Ureter (tissue), 1 donor: ENCODE results near the gene TACR1.

- PRO-cap = no peak
Measured at GRCh38 chr2:73983419-73983943, 1.2 kb upstream of the TET3 start.

DNA sequence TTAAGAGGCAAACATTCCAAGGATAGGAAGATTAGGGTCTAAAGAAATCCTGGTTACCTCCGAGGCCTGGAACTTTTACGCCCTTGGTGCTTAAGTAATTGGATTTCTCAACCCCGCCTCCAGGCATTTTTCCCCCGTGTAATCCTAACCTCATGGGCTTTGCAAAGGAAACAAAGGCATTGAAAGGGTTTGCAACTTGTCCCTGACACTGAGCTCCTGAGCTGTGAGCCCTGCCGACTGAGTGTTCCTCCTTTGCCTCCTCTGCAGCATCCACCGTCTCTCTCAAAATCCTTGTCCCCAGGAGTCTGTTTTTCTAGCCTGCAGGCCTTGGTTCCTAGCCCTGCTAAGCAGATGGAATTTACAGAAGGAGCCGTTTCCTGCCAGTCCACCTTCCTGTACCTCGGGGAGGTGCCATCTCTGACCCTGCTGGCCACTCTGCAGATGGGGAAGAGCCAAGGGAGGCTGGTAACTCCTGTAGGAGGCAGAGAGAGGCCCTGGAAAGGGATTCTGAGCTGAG is 24.2 kb downstream of the TET3 start:
- PRO-cap = no peak

DNA sequence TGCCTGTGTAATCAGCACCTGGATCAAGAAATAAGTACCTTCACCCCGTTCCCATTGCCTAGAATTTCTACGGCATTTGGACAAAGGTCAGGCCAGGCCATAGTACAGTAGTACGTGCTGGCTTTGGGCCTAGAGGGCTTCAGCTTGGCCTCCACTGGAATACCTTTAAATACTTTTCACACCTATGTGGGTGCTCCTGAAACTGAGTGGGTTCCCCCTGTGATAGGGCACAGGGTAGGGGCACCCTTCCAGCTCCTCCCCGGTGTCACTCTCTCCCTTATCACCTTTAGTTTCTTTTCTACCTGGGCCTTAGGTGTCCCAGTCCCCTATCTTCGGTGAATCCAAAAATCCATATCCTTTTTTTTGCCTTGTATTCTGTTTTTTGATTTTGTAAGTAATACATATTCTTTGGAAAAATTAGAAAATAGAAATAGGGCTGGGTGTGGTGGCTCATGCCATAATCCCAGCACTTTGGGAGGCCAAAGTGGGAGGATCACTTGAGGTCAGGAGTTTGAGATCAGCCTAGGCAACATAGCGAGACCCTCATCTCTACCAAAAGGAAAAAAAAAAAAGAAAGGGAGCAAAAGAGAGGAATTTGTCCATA is 26.7 kb downstream of the TET3 start:
- PRO-cap = no peak

DNA sequence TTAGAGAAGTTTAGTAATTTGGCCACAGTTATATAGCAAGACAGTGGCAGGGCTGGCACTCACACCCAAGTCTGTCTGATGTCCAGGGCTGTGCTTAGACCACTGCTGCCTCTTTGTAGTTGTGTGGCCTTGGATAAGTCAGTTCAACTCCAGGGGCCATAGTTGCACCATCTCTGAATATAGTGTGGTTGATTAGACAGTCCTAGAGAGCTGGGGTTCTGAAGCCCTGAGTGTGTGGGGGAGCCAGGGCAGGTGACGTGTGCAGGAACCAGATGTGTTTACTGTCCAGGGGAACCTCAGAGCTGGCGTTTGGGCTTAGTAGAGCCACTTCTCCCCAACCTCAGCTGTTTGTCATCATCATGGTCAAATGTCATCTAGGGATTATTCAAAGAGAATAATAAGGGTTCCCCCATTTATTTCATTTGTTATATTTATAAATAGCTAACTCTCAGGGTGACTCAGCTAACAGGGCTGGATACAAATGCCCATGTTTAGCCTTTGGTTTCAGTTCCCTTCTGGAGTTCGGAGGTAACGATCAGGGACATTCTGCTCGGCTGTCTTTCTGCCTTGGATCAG is 67.9 kb downstream of the BOLA3 start:
- PRO-cap = no peak

DNA sequence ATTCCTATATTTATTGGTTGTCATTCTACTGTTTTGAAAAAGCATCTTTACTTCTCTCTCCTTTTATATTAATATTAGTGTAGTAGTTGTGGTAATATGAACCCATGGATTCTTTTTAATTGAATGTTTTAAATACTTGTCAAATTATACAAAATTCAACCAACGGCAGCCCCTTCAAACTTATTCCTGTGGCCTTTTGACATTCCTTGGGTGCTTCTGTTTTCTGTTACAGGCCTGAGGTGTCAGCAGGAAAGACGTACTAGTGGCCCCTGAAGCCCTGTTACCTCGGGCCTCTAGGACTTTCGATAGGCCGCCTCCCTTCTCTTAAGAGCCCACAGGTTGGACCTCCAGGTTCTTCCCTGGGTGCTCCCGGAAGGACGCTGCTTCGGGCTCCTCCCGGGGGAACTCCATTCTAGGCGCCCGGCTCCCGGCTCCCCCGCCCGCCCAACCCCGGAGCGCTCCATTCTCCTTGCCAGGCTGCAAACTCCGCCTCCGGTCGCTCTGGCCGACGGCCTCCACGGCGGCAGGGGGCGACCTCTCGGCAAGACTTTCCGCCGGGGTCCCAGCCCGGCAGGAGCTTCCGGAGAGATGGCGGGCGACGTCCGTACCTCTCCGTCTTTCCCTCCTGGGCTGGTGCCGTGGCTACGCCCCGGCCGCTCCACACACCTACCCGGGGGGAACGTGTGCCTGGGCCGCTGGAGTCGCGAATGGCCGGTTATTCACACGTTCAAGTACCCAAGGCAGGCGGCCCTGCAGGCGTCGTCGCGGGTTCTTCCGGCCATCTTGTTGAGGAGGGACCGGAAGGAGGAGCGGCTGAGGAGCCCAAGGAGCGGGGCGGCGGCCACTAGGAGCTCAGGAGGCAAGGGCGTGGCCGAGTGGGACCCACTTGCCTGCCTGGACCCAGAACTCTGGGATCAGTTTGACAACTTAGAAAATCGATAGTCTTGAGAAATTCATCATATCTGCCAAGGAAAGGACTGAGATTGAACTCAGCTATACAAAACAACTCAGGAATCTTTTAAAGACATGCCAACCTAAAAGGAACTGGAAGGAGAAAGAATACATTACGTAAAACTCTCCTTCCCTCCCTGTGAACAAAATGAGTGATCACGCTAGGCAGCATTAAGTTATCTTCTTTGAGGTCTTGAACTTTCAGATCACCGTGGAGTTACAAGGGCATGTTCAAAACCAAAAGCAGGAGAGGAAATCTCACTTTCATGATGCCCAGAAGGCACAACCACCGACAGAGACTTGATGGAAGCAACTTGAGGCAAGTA is 27.5 kb downstream of the BOLA3 start:
- PRO-cap = bidirectional peak, plus-strand start at position 573 of the sequence, minus-strand start at position 449 of the sequence

DNA sequence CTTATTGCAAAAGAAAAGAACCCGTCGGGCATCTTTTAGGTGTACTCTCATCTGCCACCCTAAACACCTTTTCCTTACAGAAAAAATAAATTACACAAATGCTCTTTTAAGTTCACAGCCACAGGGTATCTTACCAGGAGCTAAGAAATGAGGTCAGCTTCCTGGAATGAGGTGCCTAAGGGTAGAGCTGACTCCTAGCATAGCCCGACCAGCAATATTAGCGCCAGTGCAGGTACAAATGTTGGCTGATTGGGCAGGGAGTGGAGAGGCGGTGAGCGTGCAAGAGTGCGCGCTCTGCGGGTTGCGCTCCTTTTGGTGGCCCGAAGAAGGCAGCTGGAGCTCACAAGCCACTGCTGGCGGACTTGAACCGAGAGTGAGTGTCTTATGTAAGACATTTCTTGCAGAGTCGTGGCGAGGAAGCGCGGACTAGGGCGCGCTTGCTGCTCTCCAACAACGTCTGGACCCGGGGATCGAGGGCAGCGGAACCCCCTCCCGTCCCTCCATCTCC is 17.5 kb downstream of the BOLA3 start:
- PRO-cap = no peak

- PRO-cap = no peak
Measured at GRCh38 chr2:74455657-74456231, 857 bp downstream of the INO80B start.

DNA sequence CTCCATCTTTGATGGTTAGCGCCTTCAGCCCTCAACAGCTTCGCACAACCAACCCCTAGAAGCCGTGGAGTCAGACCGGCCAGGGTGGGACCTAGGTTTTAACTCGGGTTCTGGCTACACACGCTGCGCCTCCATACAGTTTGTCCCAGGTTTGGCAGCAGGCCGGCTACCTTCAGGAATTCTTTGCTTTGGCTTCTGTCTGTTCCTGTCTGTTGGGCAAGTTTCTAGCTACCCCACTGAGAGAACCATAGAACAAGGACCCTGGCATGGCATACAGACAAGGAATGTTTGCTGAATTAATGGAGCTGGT is 3.4 kb downstream of the PCGF1 start:
- PRO-cap = no peak

- PRO-cap = no peak
Measured at GRCh38 chr2:74529040-74529580, 396 bp downstream of the AUP1 start.

GRCh38 chr2:74558105-74558794 is 3.7 kb downstream of the DOK1 start:
- PRO-cap = no peak

GRCh38 chr2:74835857-74836056 is 1.8 kb downstream of the HK2 start:
- PRO-cap = no peak

DNA sequence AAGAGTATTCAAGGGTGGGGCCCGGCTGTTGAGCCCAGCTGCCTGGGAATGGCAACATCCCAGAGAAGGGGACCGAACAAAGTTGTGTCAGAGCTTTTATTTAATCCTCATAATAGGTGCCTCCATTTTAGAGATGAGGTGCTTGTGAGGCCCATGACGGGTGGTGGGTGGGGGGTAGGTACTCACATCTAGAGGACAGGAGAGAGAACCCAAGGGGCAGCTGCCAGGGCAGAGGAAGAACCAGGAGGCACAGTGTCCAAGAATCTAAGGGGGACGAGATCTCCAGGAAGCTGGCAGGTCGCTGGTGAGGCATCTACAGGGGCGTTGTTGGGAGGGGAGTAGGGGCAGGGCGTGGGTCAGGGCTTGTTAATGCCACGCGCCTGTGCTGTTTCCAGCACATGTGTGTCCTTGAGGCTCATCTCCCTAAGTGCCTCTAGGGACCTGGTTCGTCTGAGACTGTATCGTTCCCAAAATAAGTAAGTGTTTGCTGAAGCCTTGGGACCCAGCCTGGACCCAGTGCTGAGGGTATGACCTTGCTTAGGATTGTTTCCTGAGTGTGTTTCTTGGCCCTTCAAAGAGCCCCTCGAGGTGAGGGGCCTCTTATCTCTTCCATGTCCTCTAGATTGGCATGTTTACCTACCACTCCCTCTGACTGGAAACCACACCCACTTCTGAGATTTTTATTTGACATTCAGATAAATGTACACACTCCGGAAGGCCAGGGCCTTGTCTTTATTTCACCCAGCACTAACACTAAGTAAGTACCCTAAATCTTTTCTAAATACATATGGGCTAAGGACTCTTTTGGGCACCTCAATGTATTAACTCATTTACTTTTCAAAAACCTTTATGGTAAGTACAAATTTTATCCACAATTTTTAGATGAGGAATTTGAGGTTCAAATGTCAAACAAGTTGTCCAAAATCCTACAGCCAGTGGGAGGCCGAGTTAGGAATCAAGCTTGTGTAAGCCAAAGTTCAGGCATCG is 22.2 kb downstream of the HK2 start:
- PRO-cap = no peak

DNA sequence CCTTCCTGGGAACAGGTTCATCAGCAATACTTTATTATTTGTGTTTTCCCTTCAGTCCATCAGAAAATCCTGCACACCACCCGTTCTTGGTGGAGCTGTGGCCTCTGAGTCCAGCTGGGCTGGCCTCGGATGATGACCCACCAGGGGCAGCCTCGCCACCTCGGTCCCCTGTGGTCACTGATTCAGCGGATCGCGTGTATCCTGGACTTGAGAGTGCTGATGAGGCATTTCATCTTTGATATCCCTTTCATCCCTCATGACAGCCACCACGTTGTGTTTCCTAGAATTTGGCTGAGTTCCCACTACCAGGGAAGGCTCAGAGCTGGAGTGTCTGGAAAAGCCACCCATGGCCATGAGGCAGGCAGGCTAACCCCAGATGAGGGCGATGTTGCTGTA is 31.3 kb downstream of the HK2 start:
- PRO-cap = no peak

DNA sequence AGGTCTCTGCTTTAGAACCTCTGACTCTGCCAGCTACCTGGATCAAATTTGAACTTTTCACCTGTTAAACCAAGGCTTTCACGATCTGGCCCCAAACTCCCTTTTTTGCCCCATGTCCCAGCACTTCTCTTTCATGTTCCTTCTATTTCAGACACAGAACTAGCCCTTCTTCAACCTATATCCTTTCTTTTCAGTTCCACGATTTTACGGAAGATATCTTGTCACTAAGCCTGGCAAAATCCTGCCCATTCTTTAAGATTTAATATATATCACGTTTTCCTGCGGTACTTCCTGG is 39.5 kb upstream of the POLE4 start:
- PRO-cap = no peak

GRCh38 chr2:74969257-74969991 is 11.0 kb downstream of the POLE4 start:
- PRO-cap = no peak

GRCh38 chr2:75199388-75199953 is at the start of gene TACR1:
TSS of gene TACR1 (minus strand) at chr2:75199520.
- PRO-cap = no peak

DNA sequence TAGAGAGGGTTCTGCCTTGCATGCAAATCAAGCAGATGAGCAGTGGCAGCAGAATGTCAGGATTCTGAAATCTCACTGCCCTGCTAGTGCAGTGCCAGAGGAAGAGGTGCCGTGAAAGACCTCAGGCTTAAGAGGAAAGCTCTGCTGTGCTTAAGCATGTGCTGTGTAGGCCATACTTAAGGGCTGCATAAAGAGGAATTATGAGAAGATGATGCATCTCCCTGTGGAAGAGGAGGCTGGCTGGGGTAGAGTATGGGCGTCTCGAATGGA is 132.0 kb downstream of the EVA1A start:
- PRO-cap = no peak

DNA sequence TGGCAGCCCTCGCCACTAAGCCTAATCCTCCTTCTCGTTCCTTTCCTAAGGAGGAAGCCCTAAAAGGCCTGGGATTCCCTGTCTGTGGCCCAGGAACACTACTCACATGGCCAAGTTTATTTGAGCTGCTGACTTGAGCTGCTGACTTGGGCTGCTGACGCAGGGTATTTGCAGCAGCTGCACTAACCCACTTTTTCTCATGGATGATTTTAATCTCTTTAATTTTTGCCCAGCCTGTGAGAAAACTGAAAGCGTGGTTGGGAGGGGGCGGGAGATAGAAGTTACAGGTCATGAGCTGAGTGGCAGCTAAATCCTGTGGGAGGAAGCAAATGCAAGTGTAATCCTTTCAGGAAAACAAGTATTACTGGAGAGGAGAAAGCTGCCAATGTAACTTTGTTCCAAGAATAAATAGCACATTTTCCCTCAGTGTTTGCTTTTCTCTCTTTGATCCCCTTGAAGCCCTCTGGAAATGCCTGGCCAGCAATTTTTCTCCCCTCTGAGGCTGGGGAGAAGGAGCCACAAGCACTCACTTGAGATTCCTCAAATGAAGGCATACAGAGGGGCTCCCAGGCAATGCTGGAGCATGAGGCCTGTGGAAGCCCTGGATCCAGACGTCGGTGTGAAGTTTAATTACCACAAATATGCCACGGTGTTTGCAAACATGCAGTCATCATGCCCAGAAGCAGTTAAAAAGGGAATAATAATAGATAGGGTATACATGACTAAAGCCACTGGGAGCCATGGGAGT is 10.3 kb upstream of the EVA1A start:
- PRO-cap = no peak

- PRO-cap = no peak
Measured at GRCh38 chr2:75602568-75603135, 41.9 kb upstream of the EVA1A start.

GRCh38 chr2:77592542-77593586 is 70.7 kb upstream of the LRRTM4 start:
- PRO-cap = no peak